Glomerular endothelial cell (primary cell): ENCODE measurements around a stretch of chr14.

DNA sequence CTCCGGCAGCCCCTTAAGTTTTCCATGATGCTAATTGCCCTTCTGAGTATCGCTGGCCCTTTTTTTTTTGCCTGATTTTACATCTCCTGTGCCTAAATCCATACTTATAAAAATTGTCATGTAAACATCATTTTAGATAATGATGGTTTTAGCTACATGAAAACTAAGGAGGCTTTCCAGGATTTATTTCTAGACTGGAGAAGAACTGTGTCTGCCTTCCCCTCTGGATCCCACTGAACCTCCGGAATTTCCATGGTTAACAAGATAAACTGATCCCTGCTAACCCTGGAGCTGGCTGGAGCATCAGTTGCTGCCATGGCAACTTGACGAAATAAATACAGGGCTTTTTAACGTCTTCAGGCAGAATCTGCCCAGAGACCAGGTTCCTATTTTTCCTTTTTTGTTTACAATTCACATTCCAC is 1.5 kb downstream of the C14orf132 start:
- RAMPAGE, long total RNA = no peak

GRCh38 chr14:96189313-96189941 is 15.2 kb upstream of the BDKRB2 start:
- RAMPAGE, long total RNA = no peak

DNA sequence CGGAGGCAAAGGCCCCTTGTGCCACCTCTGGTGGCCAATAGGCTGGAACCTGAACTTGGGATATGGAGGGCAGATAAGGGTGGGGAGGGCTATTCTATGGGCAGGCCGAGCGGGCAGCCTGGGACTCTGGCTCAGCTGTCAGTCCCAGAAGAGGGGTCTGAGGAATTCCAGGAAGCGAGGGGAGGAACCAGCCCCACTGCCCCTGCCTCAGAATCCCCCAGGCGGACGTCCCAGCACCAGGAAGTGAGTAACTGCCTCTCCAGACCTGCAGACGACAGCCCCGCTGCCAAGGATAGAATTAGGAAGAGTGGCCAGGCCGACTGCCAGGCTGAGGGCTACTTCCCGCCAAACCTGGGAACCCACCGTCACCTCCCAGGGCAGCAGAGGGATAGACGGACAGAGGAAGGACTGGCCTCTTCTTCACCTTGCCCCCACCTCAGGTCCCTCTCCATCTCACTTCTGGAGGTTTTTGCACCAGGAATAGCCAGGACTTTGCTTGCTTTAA is 6.7 kb upstream of the BDKRB2 start:
- RAMPAGE, long total RNA = no peak

DNA sequence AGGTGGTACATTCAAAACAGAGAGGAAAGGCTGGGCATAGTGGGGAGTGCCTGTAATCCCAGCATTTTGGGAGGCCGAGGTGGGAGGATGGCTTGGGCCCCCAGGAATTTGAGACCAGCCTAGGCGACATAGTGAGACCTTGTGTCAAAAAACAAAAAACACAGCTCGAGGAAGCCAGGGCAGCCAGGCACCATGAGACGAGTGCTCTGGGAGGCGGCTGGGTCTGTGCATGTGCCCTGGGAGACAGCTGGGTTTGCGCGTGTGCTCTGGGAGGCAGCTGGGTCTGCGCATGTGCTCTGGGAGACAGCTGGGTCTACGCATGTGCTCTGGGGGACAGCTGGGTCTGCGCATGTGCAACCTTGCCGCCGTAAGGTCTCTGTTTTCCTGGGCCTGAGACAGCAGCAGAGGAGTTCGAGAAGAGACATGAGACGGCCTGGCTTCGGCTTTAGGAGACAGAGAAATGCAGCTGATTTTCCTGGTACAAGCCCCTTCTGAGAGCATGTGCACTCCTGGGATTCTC is 3.7 kb upstream of the BDKRB1 start:
- RAMPAGE, long total RNA = no peak

DNA sequence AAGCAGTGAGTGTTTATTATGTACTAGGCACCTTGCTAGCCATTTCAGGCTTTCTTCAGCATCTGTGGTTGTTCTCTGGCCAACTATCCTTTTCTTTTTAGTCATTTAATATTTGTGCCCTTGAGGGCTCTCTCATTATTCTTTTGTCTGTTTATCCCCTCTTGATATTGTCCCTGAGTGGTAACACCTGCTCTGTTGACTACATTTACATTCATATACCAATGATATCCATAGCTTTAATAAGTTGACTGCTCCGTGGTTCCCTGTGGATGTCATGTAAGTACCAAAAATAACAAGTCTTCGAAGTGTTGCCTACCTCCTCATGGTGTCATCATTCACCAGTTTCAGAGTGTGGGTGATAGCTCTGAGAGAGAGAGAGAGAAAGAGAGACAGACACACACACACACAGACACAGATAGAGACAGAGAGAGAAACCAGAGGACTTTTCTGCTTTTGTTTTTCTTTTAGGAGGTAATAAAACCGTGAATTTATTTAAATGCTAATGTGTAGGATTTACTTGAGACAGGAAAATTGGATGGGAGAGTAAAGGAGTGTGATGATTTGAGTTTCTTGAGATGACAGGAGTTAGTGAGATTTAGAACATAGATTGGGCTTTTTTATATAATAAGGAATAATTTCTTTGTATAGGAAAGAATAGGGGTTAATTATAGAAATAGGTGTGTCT is 52.2 kb downstream of the PAPOLA start:
- RAMPAGE, long total RNA = no peak

GRCh38 chr14:97709475-97710176 is 912.4 kb downstream of the VRK1 start:
- RAMPAGE, long total RNA = no peak

DNA sequence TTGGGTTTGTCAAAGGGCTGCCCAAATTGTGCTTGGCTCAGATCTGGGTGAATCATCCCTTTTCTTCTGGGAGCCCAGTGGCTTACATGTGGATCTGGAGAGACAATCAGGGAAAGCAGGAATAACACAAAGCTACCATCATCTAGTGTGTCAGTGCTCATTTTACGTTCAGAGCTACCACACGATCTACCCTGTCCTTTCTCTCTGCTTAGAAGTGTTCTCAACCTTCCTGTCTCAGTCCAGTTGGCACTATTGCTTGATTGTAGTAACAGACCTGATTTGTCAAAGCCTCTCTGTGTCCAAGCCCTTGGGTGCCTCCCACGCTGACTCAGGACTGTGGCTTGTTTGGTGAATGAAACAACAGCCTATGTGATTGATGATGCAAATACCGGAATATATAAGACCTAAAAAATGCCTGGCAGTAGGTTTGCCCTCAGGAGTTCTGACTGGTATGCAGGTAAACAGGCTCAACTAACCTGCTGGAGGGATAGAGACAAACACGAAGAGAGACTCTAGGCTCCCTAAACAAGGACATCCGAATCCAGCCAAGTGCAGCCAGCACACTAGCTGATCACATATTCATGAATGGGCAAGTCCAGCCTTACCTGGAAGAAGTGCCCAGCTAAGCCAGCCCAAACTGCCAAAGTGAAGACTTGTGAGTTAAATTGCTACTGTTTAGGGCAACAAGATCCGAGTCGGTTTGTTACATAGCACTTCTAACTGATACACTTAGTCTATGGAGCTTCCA is 974.5 kb downstream of the VRK1 start:
- RAMPAGE, long total RNA = no peak

DNA sequence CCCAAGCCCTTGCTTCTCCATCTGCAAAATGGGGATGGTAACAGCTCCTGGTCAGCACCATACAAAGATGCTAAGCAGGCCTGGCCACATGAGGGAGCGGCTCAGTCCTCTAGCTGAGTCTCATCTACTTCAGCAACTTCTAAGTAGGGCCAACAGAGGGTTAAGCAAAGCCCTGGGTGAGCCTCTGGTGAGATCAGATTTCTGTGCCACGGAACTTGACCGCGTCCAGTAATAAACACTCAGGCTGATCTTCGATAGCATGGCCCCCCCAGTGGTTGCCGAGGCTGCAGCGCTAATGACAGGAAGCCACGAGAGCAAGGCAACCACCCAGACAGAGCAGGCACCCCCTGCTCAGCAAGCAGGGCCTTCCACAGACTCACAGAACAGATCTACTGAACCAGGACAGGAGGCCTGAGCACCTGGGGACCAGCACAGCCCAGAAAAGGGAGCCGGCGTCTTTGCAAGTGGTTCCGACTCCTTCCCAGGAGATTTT is 42.4 kb downstream of the BCL11B start:
- RAMPAGE, long total RNA = no peak

- RAMPAGE, long total RNA = no peak
These were observed 24.6 kb downstream of the BCL11B start for GRCh38 chr14:99247268-99247838.

GRCh38 chr14:99248742-99249211 is 23.2 kb downstream of the BCL11B start:
- RAMPAGE, long total RNA = no peak

DNA sequence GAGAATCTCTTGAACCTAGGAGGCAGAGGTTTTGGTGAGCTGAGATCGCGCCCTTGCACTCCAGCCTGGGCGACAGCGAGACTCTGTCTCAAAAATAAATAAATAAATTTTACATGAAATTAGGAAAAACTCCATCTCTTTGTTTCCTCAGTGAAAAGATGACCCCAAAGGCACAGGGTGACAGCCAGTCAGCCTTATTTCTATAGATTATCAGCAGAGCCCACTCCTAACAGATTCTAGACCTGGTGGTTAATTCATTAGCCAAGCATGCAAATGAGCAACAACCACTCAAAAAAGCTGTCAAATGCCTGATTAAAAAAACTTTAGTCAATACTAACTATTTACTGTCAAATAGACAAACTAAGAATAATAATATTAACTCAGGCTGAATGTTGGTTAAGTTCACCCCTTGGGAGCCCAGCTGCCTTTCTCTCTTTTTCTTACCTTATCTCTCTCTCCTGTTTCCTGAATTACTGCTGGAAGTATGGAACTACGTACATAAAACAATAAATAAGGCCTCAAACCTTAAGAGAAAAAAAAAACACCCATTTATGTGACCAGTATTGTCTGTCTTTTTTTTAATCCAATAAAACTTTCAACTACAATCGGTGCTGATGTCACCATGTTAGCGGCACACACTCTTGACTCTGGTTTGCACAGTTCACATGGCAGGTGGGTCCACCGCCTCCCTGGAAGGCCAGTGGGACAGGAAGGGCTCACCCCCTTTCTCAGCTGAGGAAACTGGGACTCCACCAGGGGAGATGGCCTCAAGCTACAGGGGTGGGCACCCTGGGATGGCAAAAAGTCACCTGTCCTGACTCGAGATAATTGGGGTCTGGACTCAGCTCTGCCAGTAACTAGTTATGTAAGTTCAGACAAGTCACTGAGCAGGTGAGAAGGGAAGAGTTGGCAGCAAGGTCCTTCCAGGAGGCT is 21.4 kb downstream of the BCL11B start:
- RAMPAGE, long total RNA = no peak

DNA sequence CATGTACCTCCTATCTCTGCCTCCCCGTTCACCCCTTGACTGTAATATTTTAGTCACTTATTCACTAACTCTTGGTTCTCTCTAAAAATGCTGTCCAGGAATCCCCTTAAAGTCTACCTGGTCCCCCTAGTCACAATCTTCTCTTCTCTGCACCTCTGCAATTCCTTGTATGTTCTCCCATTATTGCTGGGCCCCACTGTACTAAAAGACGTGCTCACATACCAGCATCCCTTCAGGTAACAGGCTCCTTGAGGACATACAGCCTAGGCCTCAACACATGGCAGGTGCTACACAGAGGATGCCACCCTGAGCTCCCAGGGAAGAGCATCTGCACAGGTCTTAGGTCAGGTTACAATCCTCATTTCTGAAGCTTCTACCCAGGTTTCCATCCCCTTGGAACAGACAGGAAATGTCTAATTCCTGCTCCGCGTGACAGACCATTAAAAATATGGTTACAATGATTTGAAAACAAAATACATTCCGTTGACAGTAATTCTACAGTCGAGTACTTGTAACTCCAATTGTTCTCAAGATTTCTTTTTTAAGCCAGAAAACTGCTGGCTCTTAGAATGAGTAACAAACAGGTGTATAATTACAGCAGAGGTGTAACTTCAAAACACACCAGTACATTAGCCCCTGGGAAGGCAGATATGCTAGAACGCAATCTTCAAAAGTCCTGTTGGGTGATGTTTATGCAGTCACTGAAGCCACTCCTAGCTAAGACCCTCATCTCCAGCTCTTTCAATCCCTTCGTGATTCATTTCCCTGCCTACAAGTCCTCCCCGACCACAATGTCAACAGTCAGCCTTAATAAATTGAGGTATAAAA is 11.8 kb downstream of the SETD3 start:
- RAMPAGE, long total RNA = no peak

- RAMPAGE, long total RNA = no peak
These were observed 56.2 kb downstream of the CCNK start for GRCh38 chr14:99537364-99537938.

- RAMPAGE, long total RNA = no peak
These were observed 57.1 kb downstream of the CCNK start for GRCh38 chr14:99538226-99538702.

- RAMPAGE, long total RNA = no peak
These were observed 2.6 kb downstream of the CCDC85C start for GRCh38 chr14:99601290-99601924.

- RAMPAGE, long total RNA = no peak
These were observed 46.4 kb downstream of the CYP46A1 start for GRCh38 chr14:99730482-99730975.

DNA sequence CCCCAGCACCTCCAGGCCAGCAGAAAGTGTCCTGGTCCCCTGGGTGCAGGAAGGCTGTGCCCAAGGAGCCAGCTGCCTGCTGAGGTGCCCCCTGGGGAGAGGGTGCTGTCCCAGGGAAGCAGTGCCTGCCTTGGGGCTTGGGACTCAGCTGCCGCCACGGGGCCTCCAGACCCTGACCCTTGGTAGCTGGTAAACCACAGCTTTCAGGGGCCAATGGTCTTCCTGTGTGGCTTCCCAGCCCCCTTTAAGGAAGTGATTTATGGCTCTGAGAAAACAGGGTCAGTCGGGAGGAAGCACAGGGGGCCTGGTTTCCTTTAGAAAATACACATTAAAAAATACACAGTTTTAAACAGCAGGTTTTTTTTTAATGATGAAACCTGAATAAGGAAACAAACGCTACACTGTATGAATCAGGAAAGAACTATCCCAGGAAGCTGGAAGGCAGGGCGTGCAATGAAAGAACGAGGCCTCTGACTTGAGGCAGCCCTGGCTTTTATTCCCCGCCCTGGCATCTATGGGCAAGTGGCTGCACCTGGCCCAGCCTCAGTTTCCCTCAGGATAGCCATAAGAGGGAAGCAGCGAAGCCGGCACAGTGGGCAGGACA is 40.6 kb upstream of the EML1 start:
- RAMPAGE, long total RNA = no peak

DNA sequence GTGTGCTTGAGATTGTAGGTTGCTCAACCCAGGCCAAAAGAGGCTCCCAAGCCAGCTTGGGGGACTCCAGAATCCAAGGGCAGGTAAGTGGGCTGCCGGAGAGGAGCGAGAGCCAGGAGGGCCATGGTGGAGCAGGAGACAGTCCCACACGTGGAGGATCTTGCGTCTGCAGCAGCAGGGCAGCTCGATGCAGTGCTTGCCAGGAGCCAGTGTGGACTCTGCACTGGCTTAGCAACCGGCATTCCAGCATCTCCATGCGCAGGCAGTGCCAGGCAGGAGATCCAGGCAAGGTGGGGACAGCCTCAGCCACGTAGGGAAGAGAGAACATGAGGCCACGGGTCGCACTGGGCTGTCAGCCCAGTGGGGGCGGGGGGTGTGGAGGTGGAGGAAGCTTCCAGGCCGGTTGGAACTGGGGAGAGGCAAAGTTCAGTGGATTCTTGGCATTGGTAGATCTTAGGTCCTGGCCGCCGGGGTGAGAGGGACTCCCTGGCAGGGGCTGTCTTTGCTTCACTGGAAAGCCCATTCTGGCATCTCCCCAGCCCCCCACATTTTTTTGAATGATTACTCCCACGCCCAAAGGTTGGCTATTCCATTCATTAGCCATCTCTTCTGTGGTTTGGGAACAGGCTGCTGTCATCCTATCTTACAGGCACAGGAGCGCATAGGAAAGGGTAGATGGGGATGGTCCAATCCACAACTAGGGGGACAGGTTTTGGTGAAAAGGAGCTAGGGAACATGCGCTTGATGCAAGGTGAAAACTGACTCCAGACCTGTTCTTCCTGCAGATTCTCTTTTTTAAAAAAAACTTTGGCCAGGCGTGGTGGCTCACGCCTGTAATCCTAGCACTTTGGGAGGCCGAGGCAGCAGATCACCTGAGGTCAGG is 120.8 kb upstream of the EVL start:
- RAMPAGE, long total RNA = no peak

GRCh38 chr14:100031464-100032576 is 33.4 kb upstream of the EVL start:
- RAMPAGE, long total RNA = no peak

DNA sequence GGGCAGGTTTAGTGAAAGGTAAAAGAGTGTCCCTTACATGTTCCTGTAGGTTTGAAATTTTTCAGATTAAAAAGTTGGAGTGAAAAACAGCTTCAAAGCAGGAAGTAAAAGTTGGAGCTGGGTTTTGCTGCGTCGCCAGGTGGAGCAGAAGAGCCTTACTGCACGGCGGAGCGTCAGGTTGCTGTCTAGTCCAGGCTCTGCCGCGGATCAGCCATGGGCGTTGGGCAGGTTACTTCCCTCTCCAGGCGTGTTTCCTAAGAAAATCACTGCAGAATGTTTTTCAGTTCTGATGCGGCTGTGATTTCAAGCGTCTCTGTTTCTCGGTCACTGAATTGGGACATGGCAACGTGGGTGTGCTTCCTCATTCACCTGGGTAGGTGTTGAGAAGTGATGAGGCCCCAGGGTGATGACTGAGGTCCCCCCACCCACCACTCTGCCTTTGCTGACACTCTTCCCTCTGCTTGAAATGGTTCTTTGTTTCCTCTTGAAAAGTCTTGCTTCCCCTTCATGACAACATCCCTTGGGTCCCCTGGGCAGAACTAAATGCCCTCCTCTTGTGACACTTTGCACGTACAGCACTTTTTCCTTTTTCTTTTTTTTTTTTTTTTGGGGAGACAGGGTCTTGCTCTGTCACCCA is 7.6 kb downstream of the EVL start:
- RAMPAGE, long total RNA = no peak